Mucosa of descending colon (tissue), 1 donor: ENCODE measurements around the genes COL8A2 and TRAPPC3.

- PRO-cap = no peak
These were observed 101.7 kb downstream of the ZMYM4 start for GRCh38 chr1:35370156-35370595.

DNA sequence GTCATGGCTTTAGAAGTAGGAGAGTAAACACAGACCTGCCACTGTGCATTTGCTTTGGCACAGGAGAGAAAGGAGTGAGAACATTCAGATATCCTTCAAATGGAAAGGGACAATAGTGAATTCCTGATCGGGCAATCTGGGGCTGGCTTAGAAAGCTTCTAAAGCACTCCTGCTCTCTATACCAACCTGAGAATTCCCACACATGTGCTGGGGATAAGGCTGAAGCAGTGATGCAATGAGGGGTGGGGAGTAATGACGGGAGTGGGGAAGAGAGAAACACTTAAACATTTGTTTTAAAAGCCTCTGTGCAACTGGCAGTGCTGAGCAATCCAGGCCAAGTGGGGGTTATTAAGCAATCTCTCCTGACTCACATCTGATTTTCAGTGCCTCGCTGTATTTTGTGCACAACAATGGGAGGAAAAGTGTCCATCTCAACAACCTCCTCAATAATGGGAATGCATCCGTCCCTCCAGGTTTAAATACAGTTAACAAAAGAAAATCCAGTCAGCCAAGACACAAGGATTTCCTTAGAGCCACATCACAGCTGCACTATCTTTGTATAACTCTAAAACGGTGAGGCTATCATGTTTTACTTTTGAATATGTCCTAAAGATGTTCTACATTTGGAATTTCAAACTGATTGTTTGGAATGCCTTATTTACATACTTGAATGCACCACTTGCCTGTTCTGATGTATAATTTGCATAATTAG lies 108.7 kb downstream of the KIAA0319L start:
- PRO-cap = no peak

DNA sequence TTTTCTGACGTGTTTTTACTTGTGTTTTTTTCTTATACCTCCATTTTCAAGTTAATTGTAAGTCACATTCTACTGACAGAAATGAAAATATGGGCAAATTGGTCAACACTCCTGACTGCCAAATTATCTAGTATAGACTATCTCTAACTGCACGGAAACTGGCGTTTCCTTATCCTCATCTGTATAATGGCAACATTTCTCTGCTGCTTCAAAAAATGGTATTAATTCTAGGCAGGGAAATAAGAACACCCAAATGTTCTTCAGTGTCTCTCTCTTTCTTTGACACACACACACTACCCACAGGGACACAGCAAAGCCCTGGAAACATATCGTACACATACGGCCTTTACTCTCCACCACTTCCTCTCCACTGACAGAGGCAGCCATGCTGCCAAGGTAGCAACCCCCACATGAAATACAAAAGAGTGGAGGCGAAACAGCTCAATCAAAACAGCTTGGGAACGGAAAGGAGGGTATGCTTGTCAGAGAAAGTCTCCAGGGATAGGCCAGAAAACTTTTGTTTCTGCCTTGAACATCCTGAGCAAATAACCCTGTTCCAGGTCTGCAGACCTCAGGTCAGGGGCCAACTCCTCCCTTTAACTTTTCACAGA lies 18.3 kb downstream of the KIAA0319L start:
- PRO-cap = no peak

DNA sequence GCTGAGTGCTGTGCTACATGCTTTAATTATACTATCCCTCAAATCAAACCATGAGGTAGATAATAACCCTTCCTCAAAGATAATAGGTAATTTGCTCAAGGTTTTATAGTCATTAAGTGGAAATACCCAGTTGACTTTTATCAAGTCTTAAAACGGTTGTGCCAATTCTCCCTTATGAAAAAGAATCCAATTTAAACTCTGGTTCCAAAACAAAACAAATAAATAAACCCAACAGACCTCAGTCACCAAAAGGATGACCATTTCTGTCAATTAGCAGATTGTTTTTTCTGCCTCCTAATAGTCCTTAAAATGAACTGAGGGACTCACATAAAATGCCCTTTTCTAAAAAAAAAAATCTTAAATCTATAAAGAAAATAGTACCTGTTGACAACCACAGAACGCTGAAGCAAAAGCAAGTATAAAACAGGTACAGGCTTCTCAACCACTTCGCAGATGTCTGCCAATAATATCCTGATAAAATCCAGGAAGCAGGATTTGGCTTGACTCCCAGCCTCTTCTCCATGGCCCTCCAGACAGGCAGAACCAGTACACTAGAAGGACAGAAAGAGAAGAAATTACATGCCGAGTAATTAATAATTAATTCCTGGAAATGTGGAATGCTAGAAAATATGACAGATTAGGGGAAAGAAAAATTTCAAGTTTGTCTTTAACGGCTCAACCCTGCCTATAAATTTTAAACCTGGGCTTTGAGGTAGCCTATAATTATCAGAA lies 3.1 kb downstream of the KIAA0319L start:
- PRO-cap = no peak

GRCh38 chr1:35596215-35597134 lies 23.4 kb downstream of the TFAP2E start:
- PRO-cap = no peak

DNA sequence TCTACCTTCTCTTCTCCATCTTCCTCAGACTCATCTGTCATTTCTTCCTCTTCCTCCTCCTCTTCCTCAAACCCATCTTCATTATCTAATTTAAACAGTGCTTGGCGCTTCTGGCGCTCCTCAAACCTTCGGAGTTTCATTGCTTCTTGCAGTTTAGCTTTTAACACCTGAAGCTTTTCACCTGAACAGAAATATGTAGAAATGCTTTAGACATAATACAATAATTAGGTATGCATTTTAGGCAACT lies 18.5 kb downstream of the CLSPN start:
- PRO-cap = no peak

- PRO-cap = no peak
These were observed 3.3 kb upstream of the AGO4 start for GRCh38 chr1:35804492-35804922.

DNA sequence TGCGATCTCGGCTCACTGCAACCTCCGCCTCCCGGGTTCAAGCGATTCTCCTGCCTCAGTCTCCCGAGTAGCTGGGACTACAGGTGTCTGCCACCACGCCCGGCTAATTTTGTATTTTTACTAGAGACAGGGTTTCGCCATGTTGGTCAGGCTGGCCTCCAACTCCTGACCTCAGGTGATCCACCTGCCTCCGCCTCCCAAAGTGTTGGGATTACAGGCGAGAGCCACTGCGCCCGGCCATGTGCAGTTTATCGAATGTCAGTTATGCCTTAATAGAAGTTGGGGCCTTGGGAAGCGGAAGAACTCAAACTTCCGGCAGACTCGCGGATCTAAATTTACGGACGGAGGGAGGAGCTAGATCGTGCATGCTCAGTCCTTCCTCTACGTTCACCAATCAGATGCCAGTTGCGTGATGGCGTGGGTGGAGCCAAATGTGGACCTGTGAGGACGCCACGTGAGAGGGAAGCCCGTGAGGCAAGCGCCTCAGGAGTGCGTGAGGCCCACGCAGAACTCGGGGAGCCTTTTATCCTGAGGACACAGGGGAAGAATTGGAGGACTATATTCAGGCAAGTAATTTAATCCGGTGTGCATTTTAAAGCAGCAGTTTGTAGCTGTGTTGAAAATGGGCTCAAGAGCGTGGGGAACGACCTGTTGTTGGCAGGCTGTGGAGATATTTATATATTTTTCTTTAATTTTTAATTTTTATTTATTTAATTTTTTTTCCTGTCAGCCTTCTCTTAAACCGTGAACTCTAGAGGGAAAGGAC lies 13.5 kb upstream of the AGO1 start:
- PRO-cap = no peak

- PRO-cap = unidirectional peak, minus-strand start at chr1:35883894
These were observed 756 bp downstream of the AGO1 start for GRCh38 chr1:35883549-35884381.

DNA sequence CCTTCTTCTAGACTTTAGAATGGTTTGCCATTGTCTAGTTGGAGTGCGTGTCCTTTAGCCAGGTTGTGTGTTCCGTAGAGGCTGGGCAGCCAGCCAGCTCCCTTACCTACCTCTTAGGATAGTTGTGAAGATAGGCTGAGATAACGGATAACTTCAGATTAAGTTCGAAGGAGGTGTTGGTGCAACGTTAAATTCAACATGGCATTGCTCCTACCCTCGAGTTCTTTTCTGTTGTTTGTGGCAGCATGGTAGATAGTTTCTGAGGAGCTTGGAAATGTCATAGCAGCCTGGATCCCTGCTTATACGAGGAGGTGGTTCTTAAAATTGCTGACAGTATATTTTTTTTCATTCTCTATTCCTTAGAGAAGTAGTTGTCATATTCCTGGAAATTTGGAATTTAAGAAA lies 814 bp downstream of the AGO3 start:
- PRO-cap = no peak

GRCh38 chr1:36124909-36126057 lies at the start of gene COL8A2:
Gene COL8A2, minus strand, starts transcription at chr1:36125222.
- PRO-cap = bidirectional peak, plus-strand start at chr1:36125311, minus-strand start at chr1:36125222

- PRO-cap = unidirectional peak, minus-strand start at chr1:36149302; bidirectional peak, plus-strand start at chr1:36149802, minus-strand start at chr1:36149486
These were observed at the start of gene TRAPPC3 for GRCh38 chr1:36148834-36149964. Gene TRAPPC3, minus strand, starts transcription at chr1:36149486.

DNA sequence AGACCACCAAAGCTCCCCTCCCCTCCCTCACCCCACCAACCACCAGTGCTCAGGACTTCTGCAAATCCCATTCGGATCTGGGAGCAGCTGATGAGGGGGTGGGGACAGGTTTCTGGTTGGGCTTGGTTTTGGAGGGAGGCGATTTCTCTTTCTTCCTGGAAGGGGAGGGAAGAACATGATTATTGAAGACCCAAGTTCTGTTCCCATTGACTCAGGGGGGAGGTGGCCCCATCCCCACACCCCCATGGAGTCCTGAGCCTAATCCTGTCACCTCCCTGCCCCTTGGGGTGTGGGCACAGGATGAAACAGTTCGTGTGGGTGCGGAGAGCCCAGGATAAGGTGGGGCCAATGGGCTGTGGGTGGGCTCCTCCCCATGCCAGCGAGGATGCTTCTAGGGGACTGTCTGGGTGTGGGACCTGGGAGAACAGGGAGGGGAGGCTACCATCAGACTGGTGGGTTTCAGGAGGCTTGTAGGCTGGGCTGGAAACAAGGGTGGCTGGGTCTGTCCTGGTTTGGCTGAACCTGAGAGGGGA lies 1.5 kb downstream of the MAP7D1 start:
- PRO-cap = no peak

DNA sequence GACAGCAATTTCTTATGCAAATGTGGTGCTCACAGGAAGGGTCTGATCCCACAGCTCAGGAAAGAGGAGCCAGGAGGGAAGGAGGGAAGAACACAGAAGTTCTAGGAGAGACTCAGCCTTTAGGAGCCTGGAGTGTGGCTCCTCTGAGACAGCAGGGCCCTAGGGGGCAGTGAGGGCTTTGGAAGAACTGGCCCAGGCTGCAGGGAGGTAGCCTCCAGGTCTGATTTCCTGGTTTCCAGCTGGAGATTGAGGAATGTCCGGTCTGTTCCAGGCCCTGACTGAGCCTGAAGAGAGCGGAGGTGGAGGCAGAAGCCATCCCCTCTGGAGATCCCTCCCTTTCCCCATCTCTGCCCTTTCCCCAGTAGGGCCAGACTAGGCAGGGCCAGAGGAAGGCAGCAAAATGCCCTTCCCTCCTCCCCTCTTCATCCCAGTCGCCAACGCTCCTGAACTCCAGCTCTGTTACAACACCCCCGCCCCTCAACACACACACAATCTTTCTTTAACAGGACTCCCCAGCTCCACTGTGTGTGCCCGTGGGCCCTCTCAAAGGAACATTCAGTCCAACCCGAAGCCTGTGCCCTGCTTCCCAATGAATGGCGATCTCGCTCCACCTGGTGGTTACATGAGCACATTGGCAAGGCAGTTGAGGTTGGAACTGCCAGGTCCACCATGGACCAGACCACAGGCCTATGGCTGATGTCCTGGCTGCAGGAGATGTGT lies 31.9 kb downstream of the MAP7D1 start:
- PRO-cap = no peak

DNA sequence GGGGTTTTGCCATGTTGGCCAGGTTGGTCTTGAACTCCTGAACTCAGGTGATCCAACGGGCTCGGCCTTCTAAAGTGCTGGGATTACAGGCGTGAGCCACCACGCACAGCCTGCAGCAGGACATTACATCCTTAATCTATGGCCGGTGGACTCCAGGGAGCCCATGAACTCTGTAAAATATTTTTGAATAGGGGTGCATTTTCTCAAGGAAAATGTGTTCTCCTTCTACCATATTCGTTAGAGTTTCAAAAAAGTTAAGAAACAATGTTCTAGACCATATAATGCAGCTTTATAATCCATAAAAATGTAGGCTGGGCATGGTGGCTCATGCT lies 4.3 kb downstream of the THRAP3 start:
- PRO-cap = no peak

DNA sequence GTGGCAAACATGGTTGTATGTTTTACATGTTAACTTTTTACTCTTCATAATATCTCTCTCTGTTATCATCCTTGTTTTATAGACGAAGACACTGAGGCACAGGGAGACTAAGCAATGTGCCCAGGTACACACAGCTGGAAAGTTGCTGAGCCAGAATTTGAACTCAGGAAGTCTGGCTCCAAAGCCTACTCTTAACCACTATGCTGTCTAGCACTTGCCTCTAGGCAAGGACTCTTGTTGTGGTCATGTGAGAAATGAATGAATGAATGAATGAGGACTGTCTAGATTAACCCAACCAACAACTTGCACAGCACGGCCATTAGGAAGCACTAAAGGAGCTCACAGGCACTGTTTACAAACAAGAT lies 1.3 kb downstream of the STK40 start:
- PRO-cap = no peak

GRCh38 chr1:36387203-36388066 lies 1.7 kb upstream of the STK40 start:
- PRO-cap = no peak

- PRO-cap = bidirectional peak, plus-strand start at chr1:36464468, minus-strand start at chr1:36464379
These were observed 229 bp upstream of the MRPS15 start for GRCh38 chr1:36464410-36464815.

GRCh38 chr1:36824298-36824553 lies 210.1 kb downstream of the GRIK3 start:
- PRO-cap = no peak

DNA sequence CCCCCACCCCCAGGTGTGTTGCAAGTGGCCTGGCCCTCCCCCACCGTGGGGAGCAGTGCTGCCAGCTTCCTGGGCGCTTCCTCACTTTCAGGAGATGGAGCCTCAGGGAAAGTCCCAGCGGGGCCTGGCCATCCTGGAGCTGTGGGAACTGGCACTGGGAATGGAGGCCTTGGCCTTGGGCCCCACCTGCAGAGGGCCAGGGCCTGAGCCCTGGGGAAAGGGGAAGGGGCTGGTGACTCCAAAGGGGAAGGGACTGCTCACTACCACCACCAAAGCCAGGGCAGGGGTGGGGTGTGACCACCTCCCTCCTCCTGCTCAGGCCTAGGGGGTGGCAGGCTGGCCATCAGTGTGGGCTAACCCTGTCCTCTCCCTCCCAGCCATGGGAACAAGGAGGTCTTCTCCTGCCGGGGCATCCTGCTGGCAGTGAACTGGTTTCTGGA lies 5.6 kb downstream of the ZC3H12A start:
- PRO-cap = bidirectional peak, plus-strand start at position 84 of the sequence, minus-strand start outside the sequence